Monocyte (primary cell): ENCODE results near the gene TBC1D3L.

DNA sequence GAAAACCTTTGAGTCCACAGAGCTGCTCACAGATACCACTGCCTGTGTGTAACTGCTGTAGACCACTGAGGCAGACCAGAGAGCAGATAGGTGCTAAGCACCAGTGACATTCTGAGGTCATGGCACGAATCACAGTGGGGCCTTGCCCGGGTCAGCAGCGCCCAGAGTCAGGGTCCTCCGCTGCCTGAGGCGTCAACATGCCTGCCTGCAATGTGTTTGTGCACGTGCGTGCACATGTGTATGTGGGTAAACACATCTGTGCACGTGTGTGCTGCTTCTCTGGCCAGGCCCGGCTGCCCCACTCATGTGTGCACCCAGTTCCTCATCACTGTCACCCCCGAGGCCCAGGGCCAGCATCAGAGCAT is at the start of gene TBC1D3L:
TSS of gene TBC1D3L (minus strand) at position 67 of the 365 bp plus-strand sequence.
- PRO-cap, 2 experiments: no peak in any of the 2 experiments

DNA sequence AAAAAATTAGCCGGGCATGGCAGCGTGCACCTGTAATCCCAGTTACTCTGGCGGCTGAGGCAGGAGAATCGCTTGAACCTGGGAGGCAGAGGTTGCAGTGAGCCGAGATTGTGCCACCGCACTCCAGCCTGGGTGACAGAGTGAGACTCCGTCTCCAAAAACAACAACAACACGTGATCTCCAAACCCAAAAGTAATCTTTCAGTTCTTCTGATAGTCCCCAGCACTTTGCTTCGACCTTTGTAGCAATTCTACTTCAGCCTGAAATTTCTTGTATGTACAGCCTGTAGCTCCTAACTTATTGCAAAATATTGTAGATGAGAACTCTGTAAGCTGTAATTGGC is 1.4 kb upstream of the MRPL45 start:
- PRO-cap, 2 experiments: no peak in any of the 2 experiments

GRCh38 chr17:38366206-38366405 is 14.5 kb downstream of the SOCS7 start:
- PRO-cap, 2 experiments: no peak in any of the 2 experiments

DNA sequence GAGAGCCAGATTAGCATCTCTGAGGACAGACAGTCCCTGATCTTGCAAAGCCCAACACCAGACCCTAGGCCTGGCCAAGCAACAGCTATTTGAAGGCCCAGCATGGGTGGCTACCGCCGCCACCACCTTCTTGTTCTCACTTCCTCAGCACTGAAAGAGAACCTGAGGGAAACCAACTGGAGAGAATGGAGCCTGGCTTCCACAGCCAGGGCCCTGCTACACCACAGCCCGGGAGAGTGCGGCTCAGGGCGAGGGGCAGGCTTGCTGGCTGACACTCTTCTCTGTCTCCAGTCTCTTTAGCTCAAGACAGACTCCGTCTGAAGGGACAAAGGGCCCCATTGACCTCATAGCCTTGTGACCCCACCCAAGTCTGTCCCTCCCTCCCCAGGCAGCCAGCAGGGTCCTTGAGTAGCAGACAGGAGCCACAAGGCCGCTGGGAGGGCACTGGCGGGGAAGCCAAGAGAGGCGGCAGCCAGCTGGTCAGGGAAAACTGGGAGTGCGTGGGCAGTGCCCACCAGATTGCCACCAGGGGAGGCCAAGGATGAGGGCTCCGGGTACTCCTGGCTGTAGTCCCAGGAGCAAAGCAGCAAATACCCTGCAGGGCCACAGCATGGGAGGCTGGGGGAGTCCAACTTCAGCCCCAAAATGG is 10.8 kb upstream of the ARHGAP23 start:
- PRO-cap, 2 experiments: no peak in any of the 2 experiments

- PRO-cap, 2 experiments: no peak in any of the 2 experiments
Observed at GRCh38 chr17:38434262-38434644, 6.0 kb downstream of the ARHGAP23 start.

GRCh38 chr17:38466225-38467338 is 38.3 kb downstream of the ARHGAP23 start:
- PRO-cap, 2 experiments: no peak in any of the 2 experiments

DNA sequence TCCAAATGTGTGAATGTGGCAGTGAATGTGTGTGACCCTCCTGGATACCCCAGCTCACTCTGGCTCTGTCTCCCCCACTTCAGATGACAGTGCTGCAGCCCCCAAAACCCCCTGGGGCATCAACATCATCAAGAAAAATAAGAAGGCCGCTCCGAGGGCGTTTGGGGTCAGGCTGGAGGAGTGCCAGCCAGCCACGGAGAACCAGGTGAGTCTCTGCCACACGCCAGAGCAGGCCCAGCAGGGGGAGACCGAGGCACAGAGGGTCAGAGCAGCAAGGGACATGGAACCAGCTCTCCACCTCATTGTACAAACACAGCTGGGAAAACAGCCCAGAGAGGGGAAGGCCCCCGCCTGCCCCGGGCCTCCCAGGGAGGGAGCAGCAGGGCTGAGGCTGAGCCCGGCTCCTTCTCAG is 53.7 kb downstream of the ARHGAP23 start:
- PRO-cap, 2 experiments: no peak in any of the 2 experiments

DNA sequence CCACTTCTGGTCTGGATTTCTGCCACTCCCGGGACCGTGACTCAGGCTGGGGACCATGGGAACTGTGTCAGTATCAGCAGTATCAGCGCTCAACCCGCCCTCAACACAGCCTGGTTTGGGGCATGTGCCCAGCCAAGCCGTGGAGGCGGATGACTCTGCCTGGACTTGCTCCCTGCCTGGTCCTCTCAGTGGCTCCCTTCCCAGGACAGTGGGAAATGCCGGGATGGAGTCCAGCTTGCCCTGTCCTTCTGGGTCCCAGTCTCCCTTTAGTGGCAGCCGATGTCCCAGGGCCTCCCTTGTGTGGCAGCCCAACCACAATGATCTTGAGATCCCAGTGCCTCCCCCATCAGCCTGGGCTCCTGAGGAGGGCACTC is 55.0 kb downstream of the SRCIN1 start:
- PRO-cap, 2 experiments: no peak in any of the 2 experiments

DNA sequence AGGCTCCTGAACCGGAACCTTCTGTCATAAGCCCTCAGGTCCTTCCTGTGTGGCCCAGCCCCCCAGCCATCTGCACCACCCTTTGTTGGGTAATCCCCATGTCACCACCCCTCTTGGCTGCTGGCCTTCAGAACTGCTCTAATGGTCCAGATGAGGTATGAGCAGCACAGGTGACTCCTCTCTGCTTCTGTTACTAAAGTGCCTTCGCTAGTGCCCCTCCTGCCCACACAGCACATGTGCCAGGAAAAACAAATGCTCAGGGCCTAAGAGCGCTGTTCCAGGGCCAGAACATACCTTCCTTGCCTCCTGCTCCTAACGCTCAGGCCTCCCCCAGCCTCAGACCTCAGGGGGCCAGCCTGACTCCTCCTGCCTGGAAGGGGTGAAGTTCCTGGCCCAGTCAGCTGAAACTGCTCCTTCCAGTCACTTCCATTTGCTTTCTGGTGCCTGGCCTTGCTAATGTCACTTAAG is 14.4 kb downstream of the SRCIN1 start:
- PRO-cap, 2 experiments: no peak in any of the 2 experiments

GRCh38 chr17:38617292-38617657 is 11.5 kb upstream of the SRCIN1 start:
- PRO-cap, 2 experiments: no peak in any of the 2 experiments

GRCh38 chr17:38707488-38708328 is 2.6 kb downstream of the MLLT6 start:
- PRO-cap, 2 experiments: no peak in any of the 2 experiments

DNA sequence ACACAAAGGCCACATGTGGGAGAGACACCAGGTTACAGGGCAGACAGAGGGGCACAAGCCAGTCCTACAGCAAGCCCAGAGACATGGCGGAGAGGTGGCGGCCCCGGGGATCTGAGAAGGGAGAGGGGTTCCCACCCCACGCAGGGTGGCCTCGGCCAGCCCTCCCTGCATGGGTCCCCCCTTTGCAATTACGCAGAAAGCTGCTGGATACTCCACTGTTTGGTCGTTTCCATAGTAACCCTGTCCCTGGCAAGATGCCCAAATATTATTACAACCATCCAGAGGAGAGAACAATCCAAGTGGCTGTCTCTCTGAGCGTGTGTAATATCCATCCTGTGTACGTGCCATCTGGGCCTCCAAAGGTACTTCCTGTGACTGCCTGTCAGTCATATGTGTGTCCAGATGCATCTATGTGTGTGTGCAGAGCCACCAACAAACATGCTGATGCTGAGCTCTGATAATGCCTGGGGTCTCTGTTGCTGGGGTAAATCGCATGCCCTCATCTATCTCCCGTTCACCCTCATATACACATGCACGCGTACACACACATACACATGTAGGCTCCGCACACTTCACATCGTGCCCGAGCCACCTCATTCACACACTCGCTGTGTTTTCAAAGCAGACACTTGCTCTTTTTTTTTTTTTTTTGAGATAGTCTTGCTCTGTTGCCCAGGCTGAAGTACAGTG is 5.5 kb downstream of the PCGF2 start:
- PRO-cap, 2 experiments: no peak in any of the 2 experiments

GRCh38 chr17:38870818-38871138 is 920 bp downstream of the LASP1 start:
- PRO-cap, 2 experiments: no peak in any of the 2 experiments

- PRO-cap, 2 experiments: no peak in any of the 2 experiments
Observed at GRCh38 chr17:38871139-38871961, 1.5 kb downstream of the LASP1 start.

- PRO-cap, 2 experiments: no peak in any of the 2 experiments
Observed at GRCh38 chr17:38890186-38890814, 20.4 kb downstream of the LASP1 start.

GRCh38 chr17:38891389-38892275 is 21.8 kb downstream of the LASP1 start:
- PRO-cap, 2 experiments: peak in 2 of 2 experiments; most common plus-strand start chr17:38891943 (in 1)

GRCh38 chr17:38898608-38899639 is 29.1 kb downstream of the LASP1 start:
- PRO-cap, 2 experiments: peak in 2 of 2 experiments; most common plus-strand start chr17:38898671 (in 1); most common minus-strand start chr17:38898862 (in 1)

DNA sequence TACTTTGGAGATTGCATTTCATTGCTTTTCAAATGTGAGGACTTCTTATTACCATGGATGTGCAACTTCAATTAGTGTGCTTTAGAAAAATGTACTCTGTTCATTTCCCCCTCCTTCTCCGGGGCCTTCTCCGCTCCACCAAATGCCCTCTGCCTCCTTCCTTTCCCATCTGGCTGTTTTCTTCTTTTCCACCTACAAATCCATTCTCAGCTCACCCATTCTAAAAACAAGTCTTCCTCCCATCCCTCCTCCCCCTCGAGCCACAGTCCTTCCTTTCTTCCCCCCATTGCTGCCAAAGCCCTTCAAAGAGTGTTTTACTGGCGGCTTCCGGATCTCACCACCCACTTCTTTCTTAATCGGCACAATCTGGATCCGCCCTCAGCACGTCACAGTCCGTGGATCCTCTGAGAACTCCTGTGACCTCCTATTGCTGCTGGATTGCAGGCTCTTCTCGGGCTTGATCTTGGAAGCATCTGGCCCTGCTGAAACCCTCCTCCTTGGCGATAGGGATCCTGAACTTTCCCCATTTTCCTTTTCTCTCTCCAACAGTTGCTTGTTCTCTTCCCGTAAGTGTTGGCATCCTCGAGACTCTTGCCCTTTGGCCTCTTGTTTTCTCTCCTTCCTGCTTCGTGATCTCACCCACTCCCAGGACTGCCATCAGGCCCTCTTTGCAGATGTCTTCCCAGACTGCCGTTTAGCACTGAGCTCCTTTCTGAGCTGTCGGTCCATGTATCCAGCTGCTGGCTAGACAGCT is 35.9 kb upstream of the FBXO47 start:
- PRO-cap, 2 experiments: peak in 1 of 2 experiments; most common plus-strand start position 443 of the sequence (in 1); most common minus-strand start position 311 of the sequence (in 1)

DNA sequence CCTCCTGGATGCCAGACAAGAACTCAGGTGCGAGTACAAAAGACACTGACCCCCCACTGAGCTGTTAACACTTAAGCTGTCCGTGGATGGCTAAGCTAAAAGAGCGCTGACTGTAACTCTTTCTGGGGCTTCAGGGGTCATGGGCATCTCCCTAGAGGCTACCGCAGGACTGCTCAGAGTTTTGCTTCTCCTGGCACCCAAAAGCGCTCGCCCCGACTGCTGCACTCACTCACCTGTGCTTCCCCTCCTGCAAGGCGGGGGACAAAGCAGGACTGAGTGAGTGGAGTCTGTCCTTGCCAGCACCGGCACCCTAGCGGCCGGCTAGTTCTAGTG is 44.9 kb upstream of the FBXO47 start:
- PRO-cap, 2 experiments: no peak in any of the 2 experiments

DNA sequence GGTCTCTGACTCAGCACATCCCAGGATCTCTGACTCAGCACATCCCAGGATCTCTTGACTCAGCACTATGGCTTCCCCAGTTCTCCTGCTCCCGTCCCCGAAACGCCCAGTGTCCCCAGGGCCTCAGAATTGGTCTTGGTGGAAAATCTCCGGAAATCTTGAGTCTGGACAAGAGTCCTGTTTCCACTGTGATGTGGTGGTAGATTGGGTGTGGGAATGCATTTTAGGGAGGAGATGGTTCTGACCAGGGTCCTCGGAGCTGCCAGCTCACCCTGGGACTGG is 19.2 kb downstream of the PLXDC1 start:
- PRO-cap, 2 experiments: no peak in any of the 2 experiments